Vein endothelial cell (primary cell): ENCODE data around the gene CACNA1I.

DNA sequence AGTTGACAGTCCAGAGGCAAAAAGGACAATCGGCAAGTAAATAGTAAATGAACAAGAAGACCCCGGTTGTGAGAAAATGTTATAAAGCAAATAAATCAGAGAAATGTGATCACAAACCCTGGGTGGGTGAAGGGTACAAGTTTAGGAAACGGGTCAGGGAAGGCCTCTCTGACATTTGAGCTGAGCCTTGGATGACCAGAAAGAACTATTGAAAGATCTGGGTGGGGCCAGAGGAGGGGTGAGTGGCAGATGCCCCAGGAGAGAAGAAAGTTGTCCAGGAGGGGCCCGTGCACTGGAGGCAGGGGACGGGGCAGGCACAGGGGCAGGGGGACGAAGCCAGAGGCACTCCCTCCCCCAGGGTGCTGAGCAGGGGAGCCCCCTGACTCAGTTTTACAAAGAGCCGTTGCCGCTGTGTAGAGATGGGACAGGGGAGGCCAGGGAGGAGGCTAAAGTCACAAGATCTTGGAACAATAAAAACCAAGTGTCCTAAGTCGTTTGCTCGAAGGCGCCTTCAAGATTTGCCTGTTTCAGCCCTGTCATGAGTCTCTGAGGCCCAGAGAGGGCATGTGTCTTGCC lies 10.8 kb upstream of the PDGFB start:
- CAGE, long polyA plus RNA = no peak

GRCh38 chr22:39279348-39279980 lies 34.7 kb upstream of the PDGFB start:
- CAGE, long polyA plus RNA = no peak

DNA sequence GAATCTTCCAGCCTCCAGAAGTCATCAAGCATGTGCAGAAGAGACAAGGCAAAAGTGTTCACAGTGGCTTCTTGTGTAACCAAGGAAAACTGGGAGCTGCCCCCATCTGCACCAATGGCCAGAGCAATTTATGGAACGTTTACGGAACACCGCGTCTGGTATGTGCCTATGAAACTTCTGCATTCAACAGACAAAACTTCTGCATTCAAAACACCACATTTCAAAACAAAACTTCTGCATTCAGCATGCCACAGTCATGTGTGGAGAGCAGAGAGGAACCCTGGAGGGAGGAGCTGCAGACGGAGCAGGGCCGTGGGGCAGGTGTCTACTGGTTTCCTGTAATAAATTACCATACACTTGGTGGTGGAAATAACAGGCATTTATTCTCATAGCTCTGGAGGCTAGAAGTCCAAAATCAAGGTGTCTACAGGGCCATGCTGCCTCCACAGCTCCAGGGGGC lies 32.3 kb downstream of the RPL3 start:
- CAGE, long polyA plus RNA = no peak

DNA sequence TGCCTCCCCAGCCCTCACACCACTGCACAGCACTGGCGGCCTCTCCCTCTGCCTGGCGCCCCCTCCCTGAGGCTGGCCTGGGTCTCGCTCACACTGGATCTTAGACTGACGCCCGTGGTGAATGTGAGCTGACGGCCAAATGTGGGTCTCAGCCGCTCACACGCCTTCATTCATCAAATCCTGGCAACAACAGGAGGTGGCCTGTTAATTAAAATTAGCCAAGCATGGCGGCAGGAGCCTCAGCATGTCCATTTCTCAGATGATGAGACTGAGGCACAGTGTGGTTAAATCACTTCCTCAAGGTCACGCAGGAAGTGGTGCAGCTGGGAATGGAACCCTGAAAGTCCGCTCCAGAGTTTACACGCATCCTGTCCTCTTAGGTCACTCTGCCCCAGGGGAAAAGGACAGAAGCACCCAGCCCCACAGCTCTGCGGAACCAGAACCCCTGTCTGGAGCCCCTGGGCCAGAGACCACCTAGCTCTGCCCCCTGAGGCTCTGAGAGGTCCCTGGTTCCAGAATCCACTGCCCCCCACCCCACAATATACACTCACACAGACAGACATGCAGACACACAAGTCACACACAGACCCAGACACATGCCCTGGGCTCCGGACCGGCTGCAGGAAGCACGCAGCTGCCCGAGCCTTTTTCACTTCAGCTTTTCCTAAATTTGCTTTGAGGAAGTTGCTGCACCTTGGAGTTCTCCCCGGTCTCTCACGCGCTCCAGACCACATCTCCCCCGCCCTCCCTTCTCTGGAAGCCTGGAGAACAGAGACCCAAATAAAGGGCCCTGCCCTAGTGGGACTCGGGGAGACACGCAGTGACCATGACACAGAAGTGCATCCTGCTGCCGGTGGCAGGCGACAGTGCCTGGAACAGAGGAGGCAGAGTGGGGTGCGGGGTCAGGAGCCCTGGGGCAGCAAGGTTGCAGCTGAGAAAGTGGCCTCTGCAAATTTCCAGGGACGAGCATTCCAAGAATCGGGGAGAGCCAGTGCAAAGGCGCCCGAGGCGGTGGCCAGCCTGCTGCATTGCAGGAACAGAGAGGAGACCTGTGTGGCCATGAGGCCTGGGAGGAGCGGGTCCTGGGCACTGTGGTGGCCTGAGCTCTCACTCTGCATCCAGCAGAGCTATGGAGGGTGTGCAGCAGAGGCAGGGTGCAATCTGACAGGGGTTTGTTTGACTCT lies 19.4 kb downstream of the RPL3 start:
- CAGE, long polyA plus RNA = no peak

DNA sequence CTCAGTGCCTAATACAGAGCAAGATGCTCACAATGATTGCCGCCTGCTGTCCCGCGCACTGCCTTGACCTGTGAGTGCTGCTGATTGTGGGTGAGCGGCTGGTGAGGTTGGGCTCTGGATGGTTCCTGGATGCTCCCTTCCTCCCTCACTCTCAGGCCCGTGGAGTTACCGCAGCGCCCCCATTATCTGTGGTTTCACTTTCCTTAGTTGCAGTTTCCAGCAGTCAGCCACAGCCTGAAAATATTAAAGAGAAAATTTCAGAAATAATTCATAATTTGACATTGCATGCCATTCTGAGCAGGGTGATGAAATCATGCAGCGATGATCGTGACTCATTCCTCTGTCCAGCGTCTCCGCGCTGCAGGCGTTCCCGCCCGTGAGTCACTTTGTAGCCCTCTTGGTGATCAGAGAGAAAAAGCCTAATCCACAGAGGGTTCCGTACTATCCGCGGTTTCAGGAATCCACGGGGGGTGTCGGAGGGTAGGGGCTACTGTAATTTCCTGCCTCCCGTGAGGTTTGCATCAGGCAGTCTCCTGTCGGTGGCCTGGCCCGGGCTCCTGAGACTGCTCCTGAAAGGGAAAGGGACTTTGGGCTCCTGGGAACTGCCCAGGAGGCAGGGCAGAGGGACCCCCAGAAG lies 10.7 kb downstream of the RPL3 start:
- CAGE, long polyA plus RNA = no peak

- CAGE, long polyA plus RNA = no peak
Observed at GRCh38 chr22:39311474-39311932, 7.9 kb downstream of the RPL3 start.

DNA sequence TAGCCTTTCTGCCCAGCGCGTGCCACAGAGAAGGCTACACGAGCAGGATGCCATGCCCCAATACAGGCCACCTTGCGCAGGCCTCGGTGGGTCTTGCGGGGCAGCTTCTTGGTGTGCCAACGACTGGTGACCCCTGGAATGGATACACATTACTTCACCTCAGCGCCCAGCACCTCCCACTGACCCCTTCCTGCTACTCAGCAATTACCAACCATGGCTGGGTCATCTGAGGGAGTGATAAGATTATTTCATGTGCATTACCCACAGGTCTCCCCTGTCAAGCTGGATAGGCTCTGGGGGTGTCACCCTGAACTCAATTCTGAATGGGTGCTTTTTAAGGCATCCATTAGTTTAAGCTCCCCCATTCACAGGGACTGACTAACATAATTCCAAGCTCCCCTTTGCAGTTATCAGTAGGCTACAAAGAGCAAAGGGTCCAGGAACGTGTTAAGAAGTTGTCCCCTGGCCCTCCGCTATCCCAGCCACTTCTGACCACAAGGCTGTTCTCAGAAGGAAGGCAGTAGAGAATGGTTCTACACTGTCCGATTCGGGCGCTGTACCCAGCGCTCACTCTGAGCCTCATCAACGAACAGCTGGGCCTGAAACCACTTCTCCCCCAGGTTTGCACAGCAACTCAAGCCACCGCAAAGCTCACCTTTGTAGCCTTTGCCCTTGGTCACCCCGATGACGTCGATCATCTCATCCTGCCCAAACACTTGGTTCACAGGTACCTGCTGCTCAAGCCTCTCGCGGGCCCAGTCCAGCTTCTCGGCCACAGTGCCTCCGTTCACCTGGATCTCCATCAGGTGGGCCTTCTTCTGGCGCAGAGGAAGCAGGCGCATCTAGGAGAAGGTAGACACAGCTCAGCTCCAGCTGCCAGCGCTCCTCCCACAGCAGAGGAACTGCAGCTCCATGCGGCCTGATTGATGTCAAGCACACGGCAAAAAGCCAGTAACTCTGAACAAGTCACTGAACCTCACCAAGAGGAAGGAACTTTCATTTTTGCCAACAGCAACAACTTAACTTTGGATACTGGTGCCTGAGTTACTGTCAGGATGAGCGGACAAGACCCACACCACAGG lies 4.4 kb downstream of the RPL3 start:
- CAGE, long polyA plus RNA = no peak

DNA sequence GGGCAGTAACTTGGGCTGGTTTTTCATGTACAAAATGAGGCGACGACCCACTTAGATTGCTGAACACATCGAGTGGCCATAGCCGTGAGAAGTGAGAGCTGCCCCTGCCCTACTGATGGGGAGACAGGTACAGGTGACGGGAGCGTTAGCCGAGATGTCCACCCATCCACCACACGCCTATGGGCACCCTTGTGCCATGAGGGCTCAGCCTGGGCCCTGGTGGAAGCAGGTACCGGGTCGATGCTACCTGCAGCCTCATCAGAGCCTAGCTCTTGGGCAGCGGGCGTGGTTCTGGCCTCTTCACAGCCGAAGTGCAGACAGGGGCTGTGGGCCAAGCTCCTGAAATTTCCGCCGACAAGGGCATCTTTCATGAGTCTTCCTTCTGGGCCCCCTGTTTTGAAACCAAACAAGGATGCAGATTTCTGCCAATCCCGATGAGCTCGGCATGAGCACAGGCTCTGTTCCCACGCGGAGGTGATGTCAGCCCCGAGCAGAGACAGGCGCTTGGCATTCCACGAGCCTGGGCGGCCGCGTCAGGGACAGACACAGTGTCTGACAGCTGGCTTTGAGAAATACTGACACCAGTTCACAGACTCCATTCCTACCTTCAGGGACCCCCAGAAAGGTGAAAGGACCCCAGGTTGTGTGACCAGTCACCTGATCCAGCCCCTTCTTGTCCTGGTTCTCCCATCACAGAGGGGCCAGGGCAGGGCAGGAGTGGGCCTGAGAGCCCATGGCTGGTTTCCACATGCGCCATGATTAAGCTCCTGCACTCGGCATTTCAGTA lies 22.5 kb upstream of the MGAT3 start:
- CAGE, long polyA plus RNA = no peak

GRCh38 chr22:39457596-39458474 lies 1.0 kb downstream of the MGAT3 start:
- CAGE, long polyA plus RNA = no peak

GRCh38 chr22:39529061-39530091 lies 3.2 kb downstream of the RPS19BP1 start:
- CAGE, long polyA plus RNA = no peak

DNA sequence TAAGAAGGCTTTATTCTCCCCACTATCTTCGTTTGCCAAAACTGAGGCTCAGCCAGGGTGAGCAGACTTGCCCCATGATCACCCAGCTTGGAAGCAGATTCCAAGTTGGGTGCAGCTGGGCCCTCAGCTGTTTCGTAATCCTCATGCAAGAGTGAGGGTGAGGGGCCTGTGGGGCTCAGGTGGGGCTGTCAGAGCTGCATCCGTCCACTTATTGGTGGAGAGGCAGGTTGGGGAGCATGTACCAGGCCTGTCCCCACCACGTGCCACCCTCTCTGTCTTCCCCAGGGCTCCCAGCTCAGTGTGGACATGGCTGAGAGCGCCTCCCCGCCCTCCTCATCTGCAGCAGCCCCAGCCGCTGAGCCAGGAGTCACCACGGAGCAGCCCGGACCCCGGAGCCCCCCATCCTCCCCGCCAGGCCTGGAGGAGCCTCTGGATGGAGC lies at the start of gene CACNA1I:
CACNA1I (plus strand) TSS at position 307 of the 440 bp plus-strand sequence.
- CAGE, long polyA plus RNA = no peak

- CAGE, long polyA plus RNA = no peak
Observed at GRCh38 chr22:39723633-39724356, 153.2 kb downstream of the CACNA1I start.

- CAGE, long polyA plus RNA = no peak
Observed at GRCh38 chr22:39832457-39833224, 60.9 kb downstream of the ENTHD1 start.

- CAGE, long polyA plus RNA = no peak
Observed at GRCh38 chr22:40022798-40023466, 28.2 kb downstream of the FAM83F start.

- CAGE, long polyA plus RNA = no peak
Observed at GRCh38 chr22:40182746-40183989, 5.4 kb downstream of the TNRC6B start.

DNA sequence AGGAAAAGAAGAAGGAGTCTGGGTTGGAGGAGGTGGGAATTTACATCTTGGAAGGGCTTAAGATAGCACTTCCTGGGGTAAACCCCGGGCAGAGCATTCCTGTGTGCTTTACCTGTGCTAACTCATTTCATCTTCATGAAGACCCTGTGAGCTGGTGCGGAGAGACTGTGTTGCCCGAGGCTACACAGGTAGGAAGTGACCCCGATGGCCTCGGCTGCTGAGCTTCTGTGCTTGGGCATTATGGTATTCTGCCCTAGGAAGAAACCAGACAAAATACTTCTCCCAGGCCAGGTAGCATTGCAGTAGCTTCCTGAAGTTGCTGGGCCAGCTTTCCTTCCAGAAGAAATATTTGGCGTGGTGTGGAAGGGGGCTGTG lies 16.4 kb downstream of the TNRC6B start:
- CAGE, long polyA plus RNA = no peak

DNA sequence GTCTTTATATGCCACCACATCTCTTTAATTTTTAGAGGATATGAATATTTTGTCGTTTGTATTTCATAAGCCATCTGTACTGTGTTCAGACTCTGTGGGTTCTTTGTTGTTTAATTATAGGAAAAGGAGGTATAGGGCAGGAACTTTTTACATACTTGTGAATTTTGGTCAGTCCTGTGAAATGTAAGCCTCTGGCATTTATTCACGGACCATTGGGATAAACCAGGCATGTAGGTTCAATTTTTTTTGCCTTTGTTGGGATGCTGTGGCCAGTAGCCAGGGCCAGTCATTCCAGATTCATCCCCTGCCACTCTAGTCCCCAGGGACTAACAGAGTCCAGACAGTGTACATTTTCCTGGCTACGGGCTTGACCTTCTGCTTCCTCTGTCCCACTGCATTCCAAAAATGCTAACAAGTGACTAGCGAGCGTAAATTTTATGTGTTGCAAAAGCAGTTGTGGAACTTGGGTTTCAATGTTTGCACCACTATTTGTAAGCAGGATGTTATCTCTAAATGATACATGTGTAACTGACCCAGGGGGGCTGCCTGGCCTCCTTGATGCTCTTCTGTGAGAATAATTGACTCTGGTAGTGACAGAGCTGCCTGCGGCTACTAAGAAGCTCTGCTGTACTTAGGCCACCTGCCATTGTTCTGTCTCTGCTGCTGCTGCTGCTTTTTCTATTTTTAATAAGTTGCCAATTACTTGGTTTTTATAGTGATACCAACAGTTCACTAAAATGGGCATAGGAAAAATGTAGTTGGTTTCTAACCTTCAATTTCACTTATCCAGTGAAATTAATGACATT lies 26.6 kb downstream of the TNRC6B start:
- CAGE, long polyA plus RNA = no peak

DNA sequence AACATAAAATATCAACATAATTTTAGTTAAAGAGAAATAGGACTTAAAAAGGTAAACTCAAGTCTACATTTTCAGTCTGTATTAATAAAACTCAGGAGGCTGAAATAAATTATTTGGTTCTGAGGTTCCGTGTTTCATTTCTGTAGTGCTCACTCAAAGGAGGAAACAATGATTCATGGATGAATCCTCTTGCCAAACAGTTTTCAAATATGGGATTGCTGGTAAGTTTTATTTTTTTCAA lies 69.4 kb upstream of the ADSL start:
- CAGE, long polyA plus RNA = no peak

GRCh38 chr22:40330601-40331032 lies 15.7 kb upstream of the ADSL start:
- CAGE, long polyA plus RNA = no peak

GRCh38 chr22:40332368-40333150 lies 13.7 kb upstream of the ADSL start:
- CAGE, long polyA plus RNA = no peak